ENCODE measurements around a stretch of chr7.

DNA sequence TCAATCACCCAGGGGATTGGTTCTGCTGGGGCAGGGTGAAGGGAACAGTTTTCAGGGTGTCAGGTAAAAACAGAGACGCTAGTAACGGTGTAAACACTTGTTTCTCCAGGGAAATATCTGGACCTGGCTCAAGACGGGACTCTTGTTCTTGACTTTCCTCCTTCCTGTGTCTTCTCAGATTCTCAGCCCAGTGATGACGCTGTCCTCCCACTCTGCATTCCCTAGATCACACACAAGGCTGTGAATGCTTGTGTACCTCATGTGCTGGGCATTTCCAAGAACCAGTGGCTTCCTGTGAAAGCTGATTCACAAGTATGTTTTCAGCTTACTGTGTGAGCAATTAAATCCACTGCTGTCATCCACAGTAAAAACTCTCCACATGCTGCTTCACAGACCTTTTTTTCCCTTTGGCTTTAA is 193.9 kb upstream of the DPP6 start:
- PRO-cap, result no peak
- RAMPAGE, long total RNA, result no peak

- PRO-cap, result no peak
- RAMPAGE, long total RNA, result no peak
Measured at GRCh38 chr7:154676277-154677082, 326.4 kb downstream of the PAXIP1 start.

GRCh38 chr7:154702814-154703088 is 300.2 kb downstream of the PAXIP1 start:
- PRO-cap, result no peak
- RAMPAGE, long total RNA, result no peak

DNA sequence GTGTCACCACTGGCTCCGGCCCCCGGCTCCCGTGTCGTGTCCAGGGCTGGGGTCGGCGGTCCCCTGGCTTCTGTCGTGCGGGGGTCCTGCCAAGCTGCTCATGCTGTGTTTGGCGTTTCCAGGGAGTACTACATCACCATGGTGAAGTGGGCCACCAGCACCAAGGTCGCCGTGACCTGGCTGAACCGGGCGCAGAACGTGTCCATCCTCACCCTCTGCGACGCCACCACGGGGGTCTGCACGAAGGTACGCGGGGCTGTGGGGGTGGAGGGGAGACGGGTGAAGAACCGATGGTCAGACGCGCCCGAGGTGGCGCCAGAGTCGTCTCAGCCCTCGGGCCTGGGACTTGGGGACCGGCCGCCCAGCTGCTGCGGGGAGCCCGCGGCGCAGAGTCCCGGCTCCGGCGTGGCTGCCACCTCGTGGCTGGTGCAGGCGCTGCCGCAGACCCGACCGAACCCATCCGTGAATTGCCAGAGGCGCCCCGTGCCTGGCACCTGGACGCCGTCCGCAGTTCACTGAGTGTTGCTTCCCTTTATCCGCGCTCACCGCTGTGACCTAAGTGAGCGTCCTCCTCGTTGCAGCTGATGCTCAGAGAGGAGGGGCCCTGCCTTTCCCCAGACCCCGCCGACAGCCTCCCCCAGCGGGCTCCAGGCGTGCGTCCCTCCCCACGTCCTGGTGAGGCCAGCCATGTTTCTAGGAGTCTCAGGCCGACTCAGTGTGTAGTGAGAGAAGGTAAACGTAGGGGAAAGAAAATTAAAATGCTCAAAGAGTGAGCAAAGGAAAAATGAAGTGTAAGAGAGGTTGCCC is 208.8 kb downstream of the PAXIP1 start:
- PRO-cap, result no peak
- RAMPAGE, long total RNA, result no peak

GRCh38 chr7:155226135-155226588 is 71.5 kb upstream of the INSIG1 start:
- PRO-cap, result no peak
- RAMPAGE, long total RNA, result no peak

DNA sequence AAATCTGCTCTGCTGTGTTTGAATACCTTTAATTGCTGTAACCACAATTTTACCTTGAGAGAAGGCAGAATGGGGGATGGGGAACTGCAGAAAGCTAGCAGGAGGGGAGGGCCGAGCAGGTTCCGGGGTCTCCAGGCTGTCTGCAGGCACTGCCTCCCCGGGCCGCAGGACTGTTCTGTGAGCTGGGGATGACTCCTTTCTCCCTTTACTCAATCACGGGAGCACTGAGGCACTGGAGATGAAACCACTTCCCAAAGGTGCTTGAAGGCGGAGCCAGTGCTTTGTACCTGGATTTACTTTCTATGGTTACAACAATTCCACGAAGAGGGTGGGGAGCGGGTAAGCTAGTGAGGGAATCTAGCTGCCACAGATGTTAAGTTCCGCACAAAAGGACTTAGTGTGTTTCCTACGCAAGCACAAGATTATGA is 20.6 kb upstream of the INSIG1 start:
- PRO-cap, result no peak
- RAMPAGE, long total RNA, result no peak

DNA sequence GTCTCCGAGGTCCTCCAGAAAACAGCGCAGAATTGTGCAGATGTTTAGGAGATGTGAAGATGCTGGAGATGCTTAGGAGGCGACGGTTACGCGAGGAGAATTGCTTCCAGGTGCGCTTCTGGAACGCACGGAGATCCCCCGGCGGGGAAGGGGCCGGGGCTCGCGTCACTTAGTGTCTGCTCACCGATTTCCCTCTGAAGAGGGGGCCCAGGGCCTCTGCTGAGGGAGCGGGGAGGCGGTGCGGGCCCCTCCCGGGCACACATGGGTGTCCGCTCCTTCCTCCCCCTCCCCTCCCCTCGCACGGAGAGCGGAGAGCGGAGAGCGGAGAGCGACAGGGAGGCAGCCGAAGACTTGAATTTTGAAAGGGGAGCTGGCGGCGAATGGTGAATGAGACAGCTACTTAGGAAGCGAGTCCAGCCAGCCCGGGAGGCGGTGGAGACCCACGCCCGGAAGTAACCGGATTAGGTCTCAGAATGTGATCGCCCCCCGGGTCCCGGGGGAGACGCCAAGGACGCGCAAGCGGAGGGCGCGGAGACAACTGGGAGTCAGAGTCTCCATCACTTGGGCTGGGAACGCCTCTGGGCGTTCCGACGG is 8.7 kb upstream of the EN2 start:
- PRO-cap, result no peak
- RAMPAGE, long total RNA, result no peak

- PRO-cap, result no peak
- RAMPAGE, long total RNA, result no peak
Measured at GRCh38 chr7:155678421-155678882, 34.0 kb downstream of the RBM33 start.

- PRO-cap, result no peak
- RAMPAGE, long total RNA, result no peak
Measured at GRCh38 chr7:155692079-155692786, 47.8 kb downstream of the RBM33 start.

GRCh38 chr7:155731244-155731684 is 81.0 kb downstream of the SHH start:
- PRO-cap, result no peak
- RAMPAGE, long total RNA, result no peak

DNA sequence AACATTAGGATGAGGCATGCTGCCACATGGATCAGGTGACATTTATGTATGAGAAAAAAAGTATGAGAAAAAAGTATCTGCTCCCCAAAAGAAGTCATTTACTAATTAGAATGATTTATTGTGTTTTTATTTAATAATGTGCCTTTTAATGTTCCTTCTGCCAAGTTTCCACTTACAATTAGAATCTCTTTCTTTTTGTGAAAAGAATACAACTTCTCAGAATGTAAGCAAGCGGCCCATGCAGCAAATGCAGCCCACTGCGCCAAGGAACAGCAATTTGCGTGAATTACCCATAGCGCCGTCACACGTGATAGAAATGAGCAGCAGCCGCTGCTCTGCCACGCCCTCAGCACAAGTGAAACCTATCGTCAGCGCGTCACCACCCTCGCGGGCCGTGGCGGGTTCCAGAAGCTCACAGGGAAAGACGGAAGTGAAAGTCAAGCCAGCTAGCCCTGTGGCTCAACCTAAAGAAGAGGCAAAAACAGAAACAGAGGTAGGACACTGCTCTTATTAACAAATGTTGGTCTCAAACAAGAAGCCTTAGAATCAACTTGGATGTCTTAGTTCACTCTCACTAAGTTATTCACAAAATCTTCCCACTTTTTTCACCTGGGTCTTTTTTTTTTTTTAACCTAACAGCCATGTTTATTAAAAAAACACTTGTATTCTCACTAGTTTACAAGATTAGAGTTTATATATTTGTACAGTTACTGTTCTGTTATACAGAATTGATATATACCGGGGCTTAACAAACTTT is 70.5 kb downstream of the SHH start:
- PRO-cap, result no peak
- RAMPAGE, long total RNA, result no peak

- PRO-cap, result no peak
- RAMPAGE, long total RNA, result no peak
Measured at GRCh38 chr7:155804810-155805174, 7.5 kb downstream of the SHH start.

- PRO-cap, result no peak
- RAMPAGE, long total RNA, result no peak
Measured at GRCh38 chr7:155807673-155808123, 4.6 kb downstream of the SHH start.

DNA sequence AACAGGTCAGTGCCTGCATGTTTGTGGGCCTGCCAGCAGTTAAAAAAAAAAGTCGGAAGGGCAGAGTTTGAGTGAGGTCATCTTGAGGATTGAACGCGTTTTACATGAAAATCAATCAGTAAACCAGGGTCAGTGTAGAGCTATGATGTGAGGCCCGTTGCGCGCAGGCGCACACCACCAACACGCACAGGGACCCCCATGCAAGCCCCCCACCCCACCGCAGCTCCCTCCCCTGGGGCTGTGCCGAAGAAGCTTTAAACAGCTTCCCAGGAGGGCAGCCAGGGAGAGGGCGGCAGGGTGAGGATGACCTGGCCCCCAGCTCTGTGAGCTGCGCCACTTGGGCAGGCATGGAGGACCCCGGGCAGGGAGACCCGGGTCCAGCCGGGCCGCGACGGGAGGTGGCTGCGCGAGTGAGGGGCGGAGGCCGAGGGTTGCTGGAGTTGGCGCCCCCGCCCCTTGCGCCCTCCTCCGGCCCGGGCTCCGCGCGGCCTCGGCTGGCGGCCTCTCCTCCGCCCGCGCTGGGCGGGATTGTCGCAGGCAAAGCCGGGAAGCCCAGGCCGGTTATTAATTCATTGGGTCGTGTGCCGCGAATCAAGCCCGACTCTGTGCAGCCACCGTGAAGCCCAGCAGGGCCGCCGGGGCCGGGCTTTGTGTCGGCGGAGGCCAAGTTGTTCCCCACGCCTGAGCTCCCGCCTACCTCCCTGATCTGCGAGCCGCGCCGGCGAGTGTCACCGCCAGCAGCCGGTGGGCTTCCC is 4.0 kb downstream of the SHH start:
- PRO-cap, result no peak
- RAMPAGE, long total RNA, result no peak

DNA sequence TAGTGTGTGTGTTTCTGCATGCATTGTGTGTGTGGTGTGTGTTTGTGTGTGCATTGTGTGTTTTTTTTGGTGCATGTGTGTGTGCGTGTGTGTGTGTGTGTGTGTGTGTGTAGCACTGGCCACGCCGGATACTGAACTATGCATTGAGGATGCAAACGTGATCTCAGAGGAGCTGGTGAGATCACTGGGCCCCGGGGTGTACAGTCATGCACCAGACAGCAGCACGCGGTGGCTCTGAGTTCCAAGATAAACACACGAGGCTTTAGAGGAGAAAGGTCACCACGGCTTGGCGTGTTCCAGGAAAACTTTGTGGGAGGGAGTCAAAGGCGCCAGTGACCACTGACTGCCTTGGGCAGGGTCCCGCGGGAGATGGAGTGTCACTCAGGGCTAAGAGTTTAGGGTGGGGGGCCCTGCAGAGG is 106.7 kb upstream of the SHH start:
- PRO-cap, result no peak
- RAMPAGE, long total RNA, result no peak

GRCh38 chr7:155922245-155922706 is 110.0 kb upstream of the SHH start:
- PRO-cap, result no peak
- RAMPAGE, long total RNA, result no peak

GRCh38 chr7:155962240-155962843 is 150.1 kb upstream of the SHH start:
- PRO-cap, result no peak
- RAMPAGE, long total RNA, result no peak

DNA sequence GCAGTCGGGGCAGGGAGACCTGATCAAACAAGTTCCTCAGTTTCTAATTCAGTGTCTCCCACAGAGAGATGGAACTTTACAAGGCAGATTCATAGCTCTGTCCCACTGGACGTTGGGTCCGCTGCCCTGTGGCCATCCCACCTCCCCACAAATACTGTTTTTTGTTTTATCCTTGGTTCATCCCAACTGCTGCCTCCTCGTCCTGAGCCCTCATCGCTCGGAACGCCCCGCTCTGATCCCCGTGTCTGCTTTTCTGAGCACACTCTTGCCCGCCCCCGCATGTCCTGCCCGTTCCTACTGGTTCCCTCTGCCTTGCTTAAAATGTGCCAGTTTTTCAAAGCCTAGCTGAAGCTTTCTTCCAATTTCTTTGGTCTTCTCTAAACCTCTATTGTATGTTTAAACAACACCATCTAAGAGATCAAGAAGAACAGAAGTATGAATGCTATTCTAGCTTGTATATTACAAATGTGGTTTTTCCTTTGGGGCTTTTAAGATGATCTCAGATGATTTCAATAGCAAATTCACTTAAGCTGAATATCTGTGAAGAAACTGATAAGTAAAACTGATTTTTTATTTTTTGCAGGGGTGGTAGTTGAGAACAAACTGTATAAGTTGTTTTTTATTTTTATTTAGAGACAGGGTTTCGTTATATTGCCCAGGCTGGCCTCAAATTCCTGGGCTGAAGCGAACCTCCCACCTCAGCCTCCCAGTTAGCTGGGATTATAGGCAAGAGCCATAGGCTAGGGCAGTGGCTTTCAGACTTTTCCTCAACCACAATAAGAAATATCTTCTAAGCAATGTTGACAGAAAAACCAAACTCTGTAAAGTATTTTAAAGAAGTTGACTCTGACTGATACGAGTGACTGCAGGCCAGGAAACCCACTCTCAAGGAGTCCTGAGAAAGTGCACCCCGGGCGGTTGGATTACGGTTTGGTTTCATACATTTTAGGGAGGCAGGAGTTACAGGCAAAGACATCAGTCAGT is 19.6 kb downstream of the RNF32 start:
- PRO-cap, result no peak
- RAMPAGE, long total RNA, result no peak

DNA sequence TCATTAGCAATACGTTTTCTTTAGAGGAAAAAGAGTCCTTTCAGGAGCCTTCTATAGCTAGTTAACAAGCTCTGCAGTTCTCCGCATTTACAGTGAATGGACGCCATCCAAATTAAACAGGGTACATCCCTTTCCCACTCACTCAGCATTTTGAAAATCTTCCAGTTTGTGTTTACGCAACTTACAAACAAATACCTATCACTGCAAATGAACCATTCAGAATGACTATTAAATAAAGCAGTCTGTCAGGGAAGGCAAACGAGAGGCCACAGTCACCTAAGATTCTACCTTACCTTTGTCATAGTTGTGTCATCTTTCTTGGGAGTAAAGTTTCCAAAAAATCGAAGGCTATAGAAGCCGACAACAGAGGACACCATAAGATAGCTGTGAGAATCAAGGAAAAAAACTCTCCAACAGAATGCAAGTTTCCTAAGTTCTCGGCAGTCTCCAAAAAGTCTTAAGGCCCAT is 84.6 kb downstream of the RNF32 start:
- PRO-cap, result no peak
- RAMPAGE, long total RNA, result no peak

DNA sequence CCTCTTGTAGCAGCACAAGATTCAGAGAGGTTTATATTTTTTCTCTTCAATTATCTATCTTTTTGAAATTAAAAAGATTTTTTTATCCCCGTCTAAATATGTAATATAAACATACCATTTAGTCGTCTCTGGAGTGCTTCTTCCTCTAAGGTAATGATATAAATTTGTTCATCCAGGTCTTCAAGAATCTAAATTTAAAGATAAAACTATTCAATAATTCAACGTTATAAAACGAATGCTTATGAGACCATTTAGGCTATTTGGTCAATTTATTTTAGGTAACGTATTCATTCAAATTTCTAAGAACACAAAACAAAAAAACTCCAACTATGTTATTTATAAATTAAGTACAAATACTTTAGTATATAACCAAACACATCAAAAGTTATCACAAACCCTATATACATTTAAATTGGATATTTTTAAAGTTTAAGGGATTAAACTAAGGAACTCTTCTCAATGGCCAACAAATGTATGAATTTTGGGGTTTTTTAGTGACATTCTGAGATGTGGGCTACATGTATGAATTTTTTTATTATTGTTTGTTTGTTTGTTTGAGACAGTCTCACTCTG is 115.8 kb downstream of the RNF32 start:
- PRO-cap, result no peak
- RAMPAGE, long total RNA, result no peak

Measured in OCI-LY7 (cell line).